Measurements from ENCODE around the genes ADCK1 and NRXN3.

GRCh38 chr14:76640634-76641426 is 120.4 kb upstream of the VASH1 start:
- PRO-cap, 2 experiments = no peak in any of the 2 experiments

DNA sequence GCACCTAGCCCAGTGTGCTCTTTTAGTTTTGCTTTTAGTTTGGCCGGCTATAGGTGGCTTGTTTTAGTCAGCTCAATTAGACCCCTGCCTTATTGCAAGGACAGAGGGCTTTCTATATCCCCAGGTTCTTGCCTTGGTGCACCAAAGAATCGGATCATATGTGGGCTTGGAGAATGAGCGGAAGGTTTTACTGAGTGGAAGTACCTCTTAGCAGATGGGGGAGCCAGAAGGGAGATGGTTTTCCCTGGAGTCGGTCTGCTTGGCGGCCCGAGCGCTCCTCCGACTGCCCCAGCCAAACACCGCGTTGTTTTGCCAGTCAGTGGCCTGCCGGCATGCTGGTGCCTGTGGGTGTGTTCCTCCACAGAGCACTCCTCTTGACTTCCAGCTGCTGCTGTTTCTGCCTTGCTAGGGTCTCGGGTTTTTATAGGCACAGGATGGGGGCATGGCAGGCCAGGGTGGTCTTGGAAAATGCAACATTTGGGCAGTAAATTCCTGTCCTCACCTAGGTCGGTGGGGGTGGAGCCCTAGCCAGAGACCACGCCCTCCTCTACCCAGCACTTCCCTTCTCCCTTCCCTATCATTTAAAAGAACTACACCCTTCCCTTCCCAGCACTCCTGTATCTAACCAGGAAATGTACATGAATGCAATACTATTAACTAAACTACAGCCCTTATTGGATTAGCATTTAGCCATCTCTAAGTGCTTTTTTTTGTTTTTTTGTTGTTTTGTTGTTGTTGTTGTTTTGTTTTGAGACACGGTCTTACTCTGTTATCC is 34.8 kb upstream of the VASH1 start:
- PRO-cap, 2 experiments = no peak in any of the 2 experiments

- PRO-cap, 2 experiments = no peak in any of the 2 experiments
Observed at GRCh38 chr14:76769645-76770262, 8.5 kb downstream of the VASH1 start.

GRCh38 chr14:76832586-76833294 is 6.5 kb downstream of the LRRC74A start:
- PRO-cap, 2 experiments = no peak in any of the 2 experiments

GRCh38 chr14:76904558-76905486 is 78.6 kb downstream of the LRRC74A start:
- PRO-cap, 2 experiments = peak in 1 of 2 experiments; most common plus-strand start chr14:76905129 (in 1); most common minus-strand start chr14:76905001 (in 1)

GRCh38 chr14:76918781-76919659 is 92.8 kb downstream of the LRRC74A start:
- PRO-cap, 2 experiments = no peak in any of the 2 experiments

DNA sequence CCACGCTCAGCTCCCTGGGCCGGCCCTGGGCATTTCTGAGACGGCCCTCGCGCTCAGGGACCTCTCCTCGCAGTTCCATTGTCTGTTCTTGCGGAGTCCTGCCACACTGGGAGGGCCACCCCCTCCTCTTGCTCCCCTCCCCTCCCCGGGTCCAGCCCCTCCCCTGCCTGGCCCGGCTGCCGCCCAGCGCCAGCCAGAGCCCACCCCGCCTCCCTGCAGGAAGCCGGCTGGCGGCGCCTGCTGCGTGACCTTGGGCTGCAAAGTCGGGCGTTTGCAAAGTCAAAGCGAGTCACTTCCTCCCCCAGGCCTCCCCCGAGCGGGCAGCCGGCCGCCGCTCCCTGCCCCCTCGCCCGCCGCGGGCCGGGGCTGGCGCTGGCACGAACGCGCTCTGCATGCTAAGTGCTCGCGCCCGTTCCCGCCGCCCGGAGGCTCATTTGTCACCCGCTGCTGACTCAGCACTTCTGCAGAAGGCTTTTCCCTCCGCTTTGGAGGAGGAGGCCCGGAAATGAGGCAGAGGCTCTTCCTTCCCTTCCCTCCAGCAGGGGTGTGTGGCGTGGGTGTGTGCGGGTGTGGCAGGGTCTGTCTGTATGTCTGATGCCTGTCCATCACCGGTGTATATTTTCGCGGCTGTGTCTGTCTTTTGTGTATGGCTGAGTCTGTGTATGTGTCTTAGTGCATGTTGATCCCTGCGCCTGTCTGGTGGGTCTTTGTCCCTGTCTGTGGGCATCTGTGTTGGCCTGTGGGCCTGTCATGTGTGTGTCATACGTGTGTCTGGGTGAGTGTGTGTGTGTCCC is 72.0 kb downstream of the IRF2BPL start:
- PRO-cap, 2 experiments = peak in 2 of 2 experiments; most common plus-strand start position 292 of the sequence (in 2); most common minus-strand start position 90 of the sequence (in 2)

DNA sequence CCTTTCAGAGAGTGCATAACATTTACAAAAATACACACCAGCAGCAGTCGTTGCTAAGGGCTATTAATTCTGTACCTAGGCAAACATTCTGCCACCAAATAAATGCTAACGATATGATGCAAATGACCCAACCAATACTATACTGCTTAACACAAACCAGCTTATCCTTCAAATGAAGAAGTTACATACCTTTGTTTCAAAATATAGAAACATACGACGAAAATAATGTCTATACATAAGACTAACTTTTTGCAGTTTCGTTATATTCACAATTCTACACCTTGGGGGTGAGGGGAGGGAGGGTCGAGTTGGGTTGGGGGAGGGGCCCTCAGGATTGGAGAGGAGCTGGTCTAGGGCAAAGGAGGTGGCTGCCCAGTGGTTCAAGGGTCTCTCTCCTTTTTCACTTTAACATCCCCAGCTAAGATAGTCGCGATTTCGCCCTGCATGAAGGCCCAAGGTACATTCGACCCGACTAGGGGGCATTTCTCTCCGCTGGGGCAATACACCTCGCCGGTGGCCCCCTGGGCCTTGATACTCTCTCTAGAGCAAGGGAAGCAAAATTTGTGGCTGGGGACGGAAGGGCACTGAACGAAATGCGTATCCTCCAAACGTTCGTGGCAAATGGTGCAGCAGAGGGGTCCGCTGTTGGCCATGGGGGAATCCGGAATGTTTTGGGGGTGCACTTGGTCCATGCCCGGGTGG is 3.3 kb downstream of the IRF2BPL start:
- PRO-cap, 2 experiments = no peak in any of the 2 experiments

DNA sequence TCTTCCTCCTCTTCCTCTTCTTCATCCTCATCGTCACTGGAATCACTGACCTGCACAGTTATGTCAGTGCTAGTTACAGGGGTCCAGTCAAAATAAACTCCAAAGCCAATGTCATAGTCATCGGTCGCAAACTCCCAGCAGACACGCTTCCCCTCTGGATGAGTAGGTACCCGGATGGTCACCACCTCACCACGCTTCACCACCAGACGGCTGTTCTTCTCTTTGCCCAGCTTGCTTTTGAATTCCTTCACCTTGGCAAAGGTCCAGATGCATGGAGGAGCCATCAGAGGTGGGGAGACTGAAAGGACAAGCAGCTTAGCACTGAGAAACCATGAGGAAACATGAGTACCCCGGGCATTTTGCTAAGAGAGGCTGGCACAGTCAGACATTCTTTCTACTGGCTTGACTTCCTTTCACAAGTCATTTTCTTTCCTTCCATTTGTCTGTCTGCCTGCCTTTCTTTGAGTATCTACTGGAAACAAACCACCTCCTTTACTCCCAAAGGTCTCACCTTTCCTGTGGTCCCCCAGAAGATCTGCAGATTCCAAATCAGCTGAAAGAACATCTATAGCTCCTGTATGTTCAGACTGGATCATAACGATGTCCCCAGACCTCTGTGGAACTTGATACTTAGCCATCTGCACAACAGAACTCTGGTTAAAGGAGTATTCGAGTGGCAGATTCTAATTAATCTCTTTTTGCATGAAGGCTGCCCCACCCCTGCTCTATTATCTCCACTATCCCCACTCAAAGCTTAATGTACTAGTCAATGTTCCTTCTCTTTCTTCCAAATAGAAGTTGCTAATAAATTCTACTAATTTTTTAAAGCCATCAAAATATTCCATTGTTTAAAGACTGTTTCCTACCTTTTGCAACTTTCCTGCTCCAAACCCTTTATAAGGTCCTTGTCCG is 22.6 kb downstream of the GSTZ1 start:
- PRO-cap, 2 experiments = no peak in any of the 2 experiments

DNA sequence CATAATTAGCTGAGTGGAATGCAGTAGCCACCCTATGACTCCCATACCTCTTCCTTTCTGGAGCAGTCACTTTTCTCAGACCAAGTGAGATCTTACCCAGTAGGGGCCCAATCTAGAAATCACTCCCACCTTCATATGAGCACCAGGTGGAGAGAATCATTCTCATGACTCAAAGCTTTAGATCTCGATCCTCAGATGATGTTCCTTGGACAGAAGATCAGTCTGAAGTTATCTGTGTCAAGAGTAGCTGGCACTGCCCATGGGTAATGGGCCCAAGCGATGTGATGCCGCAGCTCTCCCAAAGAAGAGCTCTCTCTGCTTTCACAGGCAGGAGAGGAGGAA is 3.9 kb upstream of the NOXRED1 start:
- PRO-cap, 2 experiments = no peak in any of the 2 experiments

GRCh38 chr14:77641075-77641524 is 24.7 kb upstream of the SPTLC2 start:
- PRO-cap, 2 experiments = no peak in any of the 2 experiments

- PRO-cap, 2 experiments = no peak in any of the 2 experiments
Observed at GRCh38 chr14:77730761-77731427, 23.0 kb downstream of the SLIRP start.

- PRO-cap, 2 experiments = peak in 1 of 2 experiments; most common plus-strand start chr14:77800112 (in 1); most common minus-strand start chr14:77800020 (in 1)
Observed at GRCh38 chr14:77799787-77800836, at the start of gene ADCK1. ADCK1 (plus strand) TSS chr14:77800109.

DNA sequence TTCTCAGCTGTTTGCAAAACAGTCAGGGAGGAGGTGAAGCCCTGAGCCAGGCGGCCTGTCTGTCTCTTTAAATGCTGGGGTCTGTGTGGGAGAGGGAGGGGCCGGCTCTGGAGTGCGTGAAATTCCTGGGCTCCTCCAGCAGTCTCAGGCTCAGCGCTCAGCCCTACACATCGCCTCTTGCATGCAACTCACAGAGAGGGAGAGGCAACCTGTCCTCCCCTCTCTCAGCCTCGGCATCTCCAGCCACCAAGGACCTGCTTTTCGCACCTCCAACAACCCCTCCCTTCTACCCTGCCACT is at the start of gene NRXN3:
NRXN3 (plus strand) TSS at position 141 of the 299 bp plus-strand sequence.
- PRO-cap, 2 experiments = no peak in any of the 2 experiments

DNA sequence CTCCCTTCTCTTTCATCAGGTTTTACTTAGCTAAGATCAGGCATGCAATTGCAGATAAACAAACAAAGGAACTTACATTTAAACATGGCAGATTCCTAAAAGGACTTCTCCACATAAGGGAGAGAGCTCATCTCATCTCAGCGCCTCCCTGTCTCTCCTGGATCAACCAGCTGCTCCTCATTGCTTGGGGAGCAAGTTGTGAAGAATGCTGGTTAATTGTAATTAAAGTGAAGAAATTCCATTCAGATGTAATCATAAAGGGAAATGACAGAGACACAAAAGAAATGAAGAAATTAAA is 104.3 kb upstream of the DIO2 start:
- PRO-cap, 2 experiments = no peak in any of the 2 experiments

DNA sequence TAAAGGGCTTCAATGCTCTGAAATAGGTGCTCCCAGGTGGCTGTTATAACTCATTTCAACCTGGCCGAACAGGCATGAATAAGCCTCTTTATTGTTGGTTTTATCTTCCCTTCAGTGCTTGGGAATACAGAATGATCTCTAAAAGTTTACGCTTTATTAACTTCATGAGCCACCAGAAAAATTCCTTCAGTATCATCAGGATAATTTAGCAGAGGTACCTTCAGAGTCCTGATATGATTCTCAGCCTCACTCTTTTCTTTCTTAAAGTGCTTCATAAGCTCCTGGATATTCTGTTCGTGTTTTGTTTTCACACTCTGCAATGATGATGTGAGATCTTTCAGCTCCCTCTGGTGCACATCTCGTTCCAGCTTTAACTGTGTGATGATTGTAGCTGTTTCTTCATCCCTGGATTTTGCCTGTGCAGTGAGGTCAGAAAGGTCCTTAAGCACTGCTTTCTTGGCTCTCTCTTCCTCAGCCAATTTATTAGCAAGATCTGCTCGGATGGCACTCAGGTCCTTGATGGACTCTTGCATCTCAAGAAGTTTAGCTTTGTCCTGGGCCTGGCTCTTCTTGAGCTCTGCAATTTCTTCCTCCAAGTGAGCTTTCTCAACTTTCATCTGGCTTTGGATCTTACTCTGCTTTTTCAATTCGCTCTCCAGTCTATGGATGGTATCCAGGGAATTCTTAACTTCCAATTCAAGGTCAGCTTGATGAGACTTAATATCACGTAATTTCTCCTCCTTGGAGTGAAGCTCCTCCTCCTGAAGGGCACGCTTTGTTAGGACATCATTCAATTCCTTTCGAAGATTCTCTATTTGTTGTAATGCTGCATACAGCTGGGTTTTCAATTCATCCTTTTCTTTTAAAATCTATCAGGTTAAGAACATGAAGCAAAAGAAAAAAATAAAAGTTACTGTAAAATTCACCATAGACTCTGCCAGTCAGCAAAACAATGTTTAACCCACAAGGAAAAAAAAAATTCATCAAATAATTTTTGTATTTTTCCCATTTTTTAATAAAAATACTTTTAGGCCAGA is 156.5 kb downstream of the CEP128 start:
- PRO-cap, 2 experiments = no peak in any of the 2 experiments

DNA sequence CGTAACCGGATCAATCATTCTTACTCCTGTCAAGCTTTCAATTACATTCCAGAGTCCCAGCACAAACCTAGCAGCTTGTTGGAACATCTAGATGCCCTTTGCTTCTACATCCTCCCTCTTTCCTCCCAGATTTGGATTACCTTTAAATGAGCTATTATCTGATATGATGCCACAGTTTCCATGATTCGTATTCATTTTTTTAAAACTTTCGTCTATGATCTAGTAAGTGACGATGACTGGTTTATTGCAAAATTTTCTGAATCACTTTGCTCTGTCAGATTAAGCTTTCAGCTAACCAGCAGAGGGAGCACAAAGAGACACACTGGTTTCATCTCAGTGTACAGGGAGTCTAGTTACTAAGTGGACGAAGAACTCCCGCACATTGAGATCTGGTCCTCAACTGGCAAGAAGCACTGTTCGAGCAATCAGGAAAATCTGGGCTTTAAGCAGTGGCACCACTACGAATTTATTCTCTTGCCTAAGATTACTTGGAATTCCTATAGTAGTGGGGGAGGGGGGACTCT is 40.8 kb downstream of the TSHR start:
- PRO-cap, 2 experiments = no peak in any of the 2 experiments

DNA sequence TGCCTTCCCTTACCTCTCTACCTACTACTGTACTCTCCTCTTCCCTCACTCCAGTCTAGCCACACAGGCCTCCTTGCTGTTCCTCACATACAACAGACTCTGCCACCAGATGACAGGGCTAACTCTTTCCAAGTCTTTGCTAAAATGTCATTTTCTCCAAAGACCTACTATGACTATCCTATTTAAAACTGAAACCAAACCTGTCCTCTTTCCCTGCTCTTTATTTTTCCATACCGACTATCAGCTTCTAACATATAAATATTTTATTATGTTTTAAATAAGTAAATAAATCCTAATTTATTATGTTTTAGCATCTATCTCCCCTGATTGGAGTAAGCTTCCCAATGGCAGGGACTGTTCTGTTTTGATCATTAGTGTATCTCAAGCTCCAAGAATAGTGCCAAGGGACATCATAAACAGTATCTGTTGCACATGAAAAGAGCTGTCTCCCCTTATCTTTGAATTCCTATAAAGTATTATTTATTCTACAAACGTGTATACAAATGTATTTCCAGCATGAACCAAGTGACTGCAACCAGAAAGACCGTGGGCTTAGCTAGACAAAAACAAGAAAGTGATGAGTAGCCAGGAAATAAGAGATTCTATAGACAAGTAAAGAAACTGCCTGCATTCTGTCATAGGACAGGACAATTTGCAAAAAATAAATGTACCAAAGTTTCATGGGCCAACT is 37.8 kb downstream of the GTF2A1 start:
- PRO-cap, 2 experiments = no peak in any of the 2 experiments

DNA sequence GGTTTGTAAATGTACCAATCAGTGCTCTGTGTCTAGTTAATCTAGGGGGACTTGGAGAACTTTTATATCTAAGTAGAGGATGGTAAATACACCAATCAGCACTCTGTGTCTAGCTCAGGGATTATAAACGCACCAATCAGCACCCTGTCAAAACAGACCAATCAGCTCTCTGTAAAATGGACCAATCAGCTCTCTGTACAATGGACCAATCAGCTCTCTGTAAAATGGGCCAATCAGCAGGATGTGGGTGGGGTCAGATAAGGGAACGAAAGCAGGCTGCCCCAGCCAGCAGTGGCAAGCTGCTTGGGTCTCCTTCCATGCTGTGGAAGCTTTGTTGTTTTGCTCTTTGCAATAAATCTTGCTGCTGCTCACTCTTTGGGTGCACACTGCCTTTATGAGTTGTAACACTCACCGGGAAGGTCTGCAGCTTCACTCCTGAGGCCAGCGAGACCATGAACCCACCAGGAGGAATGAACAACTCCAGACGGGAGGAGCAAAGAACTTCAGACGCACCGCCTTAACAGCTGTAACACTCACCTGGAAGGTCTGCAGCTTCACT is 16.2 kb upstream of the GTF2A1 start:
- PRO-cap, 2 experiments = no peak in any of the 2 experiments

- PRO-cap, 2 experiments = no peak in any of the 2 experiments
Observed at GRCh38 chr14:81435258-81436028, 35.3 kb upstream of the STON2 start.

Measured in helper T cell (primary cell).